SK-N-DZ (cell line): ENCODE results near the gene C1orf53.

DNA sequence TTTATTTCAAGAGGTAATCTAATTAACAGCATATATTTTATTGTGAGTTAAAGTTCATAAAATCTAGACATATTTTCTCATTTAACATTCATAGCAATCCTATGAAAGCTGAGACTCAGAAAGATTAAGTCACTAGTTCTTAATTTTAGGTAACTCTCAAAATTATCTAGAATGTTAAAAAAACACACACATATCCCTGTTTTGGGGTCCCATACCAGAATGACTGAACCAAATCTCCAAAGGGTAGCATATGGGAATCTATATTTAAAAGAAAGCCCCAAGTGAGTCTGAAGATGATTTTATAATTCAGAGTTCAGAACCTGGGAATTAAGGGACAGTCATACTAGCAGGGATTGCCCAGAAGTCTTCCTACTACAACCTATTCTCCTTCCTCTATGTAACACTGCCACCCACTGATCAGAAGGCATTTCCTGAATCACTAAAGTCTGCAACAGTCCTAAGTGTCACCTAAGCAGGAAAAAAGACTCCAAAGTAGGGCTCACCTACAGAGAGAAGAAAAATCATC is 4.7 kb downstream of the RGS1 start:
RAMPAGE:
- cytosol, long total RNA: no peak
- nucleus, long total RNA: no peak

RAMPAGE:
- cytosol, long total RNA: no peak
- nucleus, long total RNA: no peak
Observed at GRCh38 chr1:192604792-192605512, 29.4 kb downstream of the RGS1 start.

DNA sequence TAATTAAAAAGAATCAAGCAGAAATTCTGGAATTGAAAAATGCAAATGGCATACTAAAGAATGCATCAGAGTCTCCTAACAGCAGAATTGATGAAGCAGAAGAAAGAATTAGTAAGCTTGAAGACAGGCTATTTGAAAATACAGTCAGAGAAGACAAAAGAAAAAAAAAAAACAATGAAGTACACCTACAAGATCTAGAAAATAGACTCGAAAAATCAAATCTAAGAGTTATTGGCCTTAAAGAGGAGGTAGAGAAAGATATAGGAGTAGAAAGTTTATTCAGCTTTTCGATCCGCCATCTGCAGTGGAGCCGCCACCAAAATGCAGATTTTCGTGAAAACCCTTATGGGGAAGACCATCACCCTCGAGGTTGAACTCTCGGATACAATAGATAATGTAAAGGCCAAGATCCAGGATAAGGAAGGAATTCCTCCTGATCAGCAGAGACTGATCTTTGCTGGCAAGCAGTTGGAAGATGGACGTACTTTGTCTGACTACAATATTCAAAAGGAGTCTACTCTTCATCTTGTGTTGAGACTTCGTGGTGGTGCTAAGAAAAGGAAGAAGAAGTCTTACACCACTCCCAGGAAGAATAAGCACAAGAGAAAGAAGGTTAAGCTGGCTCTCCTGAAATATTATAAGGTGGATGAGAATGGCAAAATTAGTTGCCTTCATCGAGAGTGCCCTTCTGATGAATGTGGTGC is 80.1 kb downstream of the RGS13 start:
RAMPAGE:
- cytosol, long total RNA: no peak
- nucleus, long total RNA: no peak

DNA sequence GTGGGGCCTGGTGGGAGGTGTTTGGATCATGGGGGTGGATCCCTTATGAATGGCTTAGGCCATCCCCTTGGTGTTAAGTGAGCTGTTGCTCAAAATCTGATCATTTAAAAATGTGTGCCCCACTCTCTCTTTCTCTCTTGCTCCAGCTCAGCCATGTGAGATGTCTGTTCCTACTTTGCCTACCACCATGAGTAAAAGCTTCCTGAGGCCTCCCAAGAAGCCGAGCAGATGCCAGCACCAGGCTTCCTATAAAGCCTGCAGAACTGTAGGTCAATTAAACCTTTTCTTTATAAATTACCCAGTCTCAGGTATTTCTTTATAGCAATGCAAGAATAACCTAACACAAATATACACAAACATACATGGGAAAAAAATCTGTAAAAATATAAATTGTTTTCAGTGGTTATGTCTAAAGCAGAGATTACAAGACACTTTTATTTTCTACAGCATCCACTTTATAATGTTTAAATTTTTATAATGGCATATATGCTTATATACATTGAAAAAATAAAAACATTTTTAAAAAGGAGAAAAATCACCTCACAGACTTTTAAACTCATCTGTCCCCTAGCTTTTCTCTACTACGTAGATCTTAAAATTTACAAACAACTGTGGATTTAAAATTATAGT is 13.7 kb downstream of the UCHL5 start:
RAMPAGE:
- cytosol, long total RNA: no peak
- nucleus, long total RNA: no peak

DNA sequence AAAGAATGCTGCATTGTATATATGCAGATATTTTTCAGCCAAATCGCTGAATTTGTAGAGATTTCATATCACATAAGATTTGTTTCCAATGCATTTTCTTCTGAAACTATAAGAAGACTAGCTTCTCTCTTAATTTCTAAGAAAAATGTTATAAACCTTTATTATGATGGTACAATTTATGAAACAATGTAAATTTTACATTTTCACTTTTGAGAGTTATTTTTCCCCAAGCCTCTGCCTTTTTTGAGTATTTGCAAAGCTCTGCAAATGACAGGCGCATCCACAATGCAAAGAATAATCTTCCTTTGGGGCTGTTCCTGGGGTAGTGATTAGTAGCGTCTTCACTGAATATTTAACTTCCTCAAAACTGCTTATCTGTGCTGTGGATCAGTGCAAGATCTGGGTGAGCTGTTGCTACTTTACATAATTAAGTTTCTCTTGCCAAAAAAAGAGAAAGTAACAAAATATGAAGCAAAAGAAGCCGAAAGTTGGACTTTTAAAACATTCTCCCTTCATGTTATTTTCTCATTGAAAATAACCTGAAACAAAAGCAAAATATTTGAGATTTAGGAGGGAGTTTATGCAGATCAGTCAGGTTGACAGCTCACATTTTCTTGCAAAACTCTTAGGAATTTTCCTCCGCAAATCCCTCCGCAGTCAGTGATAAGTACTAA is 276.2 kb upstream of the B3GALT2 start:
RAMPAGE:
- cytosol, long total RNA: no peak
- nucleus, long total RNA: no peak

GRCh38 chr1:193634630-193635040 is 448.2 kb upstream of the B3GALT2 start:
RAMPAGE:
- cytosol, long total RNA: no peak
- nucleus, long total RNA: no peak

RAMPAGE:
- cytosol, long total RNA: no peak
- nucleus, long total RNA: no peak
Observed at GRCh38 chr1:196659558-196659842, 7.7 kb downstream of the CFH start.

DNA sequence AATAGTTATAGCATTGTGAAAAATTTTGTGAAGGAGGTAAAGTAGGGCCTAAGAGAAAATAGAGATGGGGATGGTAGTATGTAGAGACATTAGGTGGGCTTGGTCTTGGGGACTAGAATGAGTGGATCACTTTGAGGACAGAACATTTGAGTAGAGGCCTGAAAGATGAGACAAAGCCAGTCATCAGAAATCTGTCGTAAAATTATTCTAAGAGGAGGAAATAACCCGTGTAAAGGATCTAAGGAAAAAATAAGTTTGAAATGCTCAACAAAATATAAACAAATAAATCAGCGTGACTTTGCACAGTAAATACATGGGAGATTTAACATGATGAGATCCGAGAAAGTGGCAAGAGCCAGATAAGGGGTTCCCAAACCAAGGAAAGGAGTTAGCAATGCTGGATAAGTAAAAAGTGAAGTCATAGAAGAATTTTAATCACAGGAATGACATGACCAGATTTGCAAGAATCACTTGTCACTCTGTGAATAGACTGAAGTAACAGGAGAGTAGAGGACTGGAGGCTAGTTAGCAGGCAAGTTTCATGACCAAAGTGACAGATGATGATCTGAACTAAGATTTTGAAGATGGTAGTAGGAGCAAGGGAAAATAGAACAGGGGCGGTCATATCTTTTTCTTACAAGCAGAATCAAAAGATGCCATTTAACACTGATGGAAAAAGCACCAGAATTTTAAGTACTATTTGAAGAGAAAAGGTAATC is 8.3 kb downstream of the CFH start:
RAMPAGE:
- cytosol, long total RNA: no peak
- nucleus, long total RNA: no peak

DNA sequence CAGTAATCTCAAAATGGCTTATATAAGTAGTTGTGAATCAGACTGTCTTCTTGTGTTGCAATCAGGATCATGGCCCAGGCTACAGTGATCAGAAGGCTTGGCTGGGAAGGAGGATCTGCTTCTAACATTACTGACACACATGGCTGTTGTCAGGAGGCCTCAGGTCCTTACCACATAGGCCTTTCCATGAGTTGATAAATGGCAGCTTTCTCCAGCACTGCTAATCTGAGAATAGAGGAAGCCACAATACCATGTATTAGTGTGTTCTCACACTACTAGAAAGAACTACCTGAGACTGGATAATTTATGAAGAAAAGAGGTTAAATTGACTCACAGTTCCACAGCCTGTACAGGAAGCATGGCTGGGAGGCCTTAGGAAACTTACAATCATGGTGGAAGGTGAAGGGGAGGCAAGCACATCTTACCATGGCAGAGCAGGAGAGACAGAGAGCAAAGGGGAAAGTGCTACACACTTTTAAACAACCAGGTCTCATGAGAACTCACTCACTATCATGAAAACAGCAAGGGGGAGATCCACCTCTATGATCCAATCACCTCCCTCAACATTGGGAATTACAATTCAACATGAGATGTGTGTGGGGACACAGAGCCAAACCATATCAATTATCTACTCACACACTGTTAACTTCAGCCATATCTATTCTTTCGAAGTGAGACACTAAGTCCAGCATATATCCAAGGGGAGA is 33.9 kb downstream of the CFH start:
RAMPAGE:
- cytosol, long total RNA: no peak
- nucleus, long total RNA: no peak

RAMPAGE:
- cytosol, long total RNA: no peak
- nucleus, long total RNA: no peak
Observed at GRCh38 chr1:196690525-196691032, 38.7 kb downstream of the CFH start.

RAMPAGE:
- cytosol, long total RNA: no peak
- nucleus, long total RNA: no peak
Observed at GRCh38 chr1:196891200-196891677, 3.4 kb downstream of the CFHR4 start.

GRCh38 chr1:197355177-197355813 is 87.2 kb downstream of the CRB1 start:
RAMPAGE:
- cytosol, long total RNA: no peak
- nucleus, long total RNA: no peak

RAMPAGE:
- cytosol, long total RNA: no peak
- nucleus, long total RNA: no peak
Observed at GRCh38 chr1:197599916-197600740, 175.2 kb downstream of the DENND1B start.

DNA sequence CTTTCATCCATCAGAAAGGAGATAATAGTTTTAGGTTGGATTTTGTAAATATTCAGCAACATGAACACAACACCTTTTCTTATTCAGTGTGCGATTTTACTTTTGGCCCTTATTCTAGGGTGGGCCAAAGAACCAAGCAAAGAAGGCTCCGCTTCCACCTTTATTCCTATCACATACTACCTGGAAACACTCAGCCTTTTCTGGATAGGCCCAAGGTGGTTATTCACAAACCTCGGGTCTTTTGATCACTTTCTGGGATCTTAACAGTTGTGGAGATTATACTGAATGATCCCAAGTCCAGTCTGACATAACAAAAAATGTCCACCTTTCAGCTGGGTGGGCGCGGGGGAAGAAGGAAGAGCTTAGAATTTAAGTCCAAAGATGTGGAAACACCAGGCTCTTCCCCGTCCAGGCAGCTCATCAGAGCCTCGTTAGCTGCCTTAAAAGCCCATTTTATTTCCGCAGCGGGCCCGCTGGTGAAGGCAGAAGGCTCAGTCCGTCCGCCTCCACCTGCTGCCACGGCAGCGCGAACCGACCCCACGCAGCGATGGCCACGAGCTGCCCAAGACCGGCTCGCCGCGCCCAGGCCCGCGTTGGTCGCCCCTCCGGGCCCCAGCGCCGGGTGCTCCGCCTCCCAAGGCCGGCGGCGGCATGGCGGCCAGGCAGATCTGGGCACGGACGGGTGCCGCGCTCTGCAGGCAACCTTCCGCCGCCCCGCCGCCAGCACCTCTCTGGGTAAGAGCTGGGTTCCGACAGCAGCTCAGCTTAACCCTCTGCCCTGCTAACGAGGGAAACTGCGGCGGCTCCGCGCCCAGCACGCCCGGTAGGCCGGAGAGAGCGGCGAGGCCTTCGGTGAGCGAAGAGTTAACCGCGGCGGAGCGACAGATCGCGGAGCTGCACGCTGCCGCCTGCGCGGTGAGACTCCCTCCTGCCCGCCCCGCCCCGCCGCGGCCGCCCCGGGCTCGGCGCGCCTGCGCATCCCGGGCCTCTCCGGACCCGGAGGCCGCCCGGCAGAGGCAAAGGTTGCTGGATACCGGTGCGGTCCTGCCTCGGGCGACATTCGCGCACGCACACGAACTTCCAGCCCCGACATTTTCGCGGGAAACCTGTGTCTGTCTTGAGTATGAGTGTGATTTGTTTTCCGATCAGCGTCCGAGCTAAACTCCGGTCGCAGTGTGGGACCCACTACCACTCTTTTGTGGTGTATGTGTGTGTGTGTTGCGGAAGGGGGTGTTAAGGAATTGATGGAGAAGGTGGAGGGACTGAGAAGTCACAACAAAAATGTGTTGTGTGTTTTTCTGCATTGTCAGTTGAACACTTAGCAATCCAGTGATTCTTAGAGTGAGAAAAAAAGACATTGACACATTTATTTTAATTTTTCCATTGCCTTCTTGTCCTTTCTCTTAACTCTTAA is at the start of gene C1orf53:
Gene C1orf53, plus strand, starts transcription at position 632 of the 1,414 bp plus-strand sequence.
RAMPAGE:
- cytosol, long total RNA: start-site peak on the plus strand centred at position 639 of the sequence, 22 bp wide, 103 and 44 reads in 2 replicates
- nucleus, long total RNA: no peak

DNA sequence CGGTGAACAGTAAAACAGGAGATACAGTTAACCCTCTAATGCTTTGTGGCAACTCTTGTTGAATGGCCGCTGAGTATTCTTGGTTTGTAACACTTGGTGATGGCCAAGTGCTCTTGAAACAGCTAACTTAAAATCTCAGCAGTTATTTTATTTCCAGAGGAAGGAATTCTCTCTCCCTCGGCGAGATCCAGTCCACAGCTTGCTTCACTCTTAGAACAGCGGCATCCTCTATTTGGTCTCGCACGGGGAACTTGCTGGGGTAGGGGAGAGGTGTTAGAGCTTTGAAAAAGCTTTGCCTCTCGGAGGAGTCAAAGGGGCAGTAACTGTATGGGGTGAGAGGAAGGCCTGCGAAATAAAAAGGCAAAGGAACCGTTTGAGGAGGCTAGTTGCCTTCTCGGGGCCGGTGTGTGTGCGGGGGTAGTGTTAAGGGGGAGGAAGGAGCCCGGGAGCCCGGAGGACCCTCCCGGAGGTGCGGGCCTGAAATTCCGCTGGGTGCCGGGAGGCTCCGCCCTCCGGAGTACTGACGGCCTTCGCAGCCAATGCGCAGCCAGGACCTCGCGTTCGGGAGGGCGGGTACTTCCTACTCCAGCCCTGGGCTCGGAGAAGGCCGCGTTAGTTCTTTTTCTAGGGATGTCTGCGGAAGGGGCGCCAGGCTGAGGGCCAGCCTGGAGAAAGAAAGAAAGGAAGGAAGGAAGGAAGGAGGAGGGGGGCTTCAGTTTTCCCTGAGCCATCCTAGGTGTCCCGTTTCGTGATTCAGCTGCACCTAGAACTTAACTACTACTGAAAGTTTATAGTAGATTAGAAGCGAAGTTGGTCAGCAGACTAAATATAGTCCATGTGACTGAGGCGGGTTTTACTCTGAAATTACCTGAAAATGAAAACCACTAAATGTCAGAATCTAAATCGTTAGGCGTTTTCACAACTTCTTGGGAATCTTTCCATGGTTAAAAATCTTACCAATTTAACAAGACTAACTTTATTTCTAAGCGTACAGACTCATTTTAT is 2.1 kb downstream of the NEK7 start:
RAMPAGE:
- cytosol, long total RNA: no peak
- nucleus, long total RNA: no peak

RAMPAGE:
- cytosol, long total RNA: no peak
- nucleus, long total RNA: no peak
Observed at GRCh38 chr1:198161529-198162431, 5.0 kb downstream of the NEK7 start.

GRCh38 chr1:198211270-198212003 is 54.6 kb downstream of the NEK7 start:
RAMPAGE:
- cytosol, long total RNA: no peak
- nucleus, long total RNA: no peak

GRCh38 chr1:198519548-198520416 is 20.7 kb downstream of the ATP6V1G3 start:
RAMPAGE:
- cytosol, long total RNA: no peak
- nucleus, long total RNA: no peak

GRCh38 chr1:198642338-198642684 is 3.5 kb downstream of the PTPRC start:
RAMPAGE:
- cytosol, long total RNA: no peak
- nucleus, long total RNA: no peak

DNA sequence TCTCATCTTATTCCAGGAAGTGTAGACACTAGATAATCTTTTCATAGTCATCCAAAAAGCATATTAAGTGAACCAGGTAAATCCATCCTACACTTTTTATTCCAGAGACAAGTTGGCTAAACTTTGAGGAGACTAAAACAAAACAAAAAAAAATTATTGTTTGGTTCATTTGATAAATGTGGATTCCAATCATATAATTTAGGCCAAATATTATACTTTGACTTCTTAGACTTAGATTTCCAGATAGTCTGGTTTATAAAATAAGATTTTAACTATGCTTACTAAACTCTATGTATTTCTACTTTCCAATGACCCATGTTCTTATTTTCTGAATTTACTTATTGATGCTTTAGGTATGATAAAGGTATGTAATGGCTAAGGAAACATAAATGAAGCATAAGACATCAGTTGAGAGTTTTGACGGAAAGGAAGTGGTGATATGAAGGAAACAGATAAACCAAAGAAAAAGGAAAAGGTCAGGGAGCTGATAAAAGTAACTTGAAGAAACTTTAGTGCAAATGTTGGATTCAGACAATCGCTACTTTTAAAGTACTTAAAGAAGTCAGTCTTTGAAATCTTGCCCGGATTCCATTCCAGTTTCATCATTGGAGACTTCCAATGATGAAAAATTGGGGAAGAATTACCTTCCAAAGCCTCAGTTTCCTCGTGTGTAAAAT is 10.3 kb downstream of the PTPRC start:
RAMPAGE:
- cytosol, long total RNA: no peak
- nucleus, long total RNA: no peak